Heart right ventricle (tissue), 2 donors: ENCODE measurements around the gene SPON1.

- PRO-cap, 2 experiments: no peak in any of the 2 experiments
These were observed 559 bp upstream of the RASSF10 start for GRCh38 chr11:13008578-13008935.

DNA sequence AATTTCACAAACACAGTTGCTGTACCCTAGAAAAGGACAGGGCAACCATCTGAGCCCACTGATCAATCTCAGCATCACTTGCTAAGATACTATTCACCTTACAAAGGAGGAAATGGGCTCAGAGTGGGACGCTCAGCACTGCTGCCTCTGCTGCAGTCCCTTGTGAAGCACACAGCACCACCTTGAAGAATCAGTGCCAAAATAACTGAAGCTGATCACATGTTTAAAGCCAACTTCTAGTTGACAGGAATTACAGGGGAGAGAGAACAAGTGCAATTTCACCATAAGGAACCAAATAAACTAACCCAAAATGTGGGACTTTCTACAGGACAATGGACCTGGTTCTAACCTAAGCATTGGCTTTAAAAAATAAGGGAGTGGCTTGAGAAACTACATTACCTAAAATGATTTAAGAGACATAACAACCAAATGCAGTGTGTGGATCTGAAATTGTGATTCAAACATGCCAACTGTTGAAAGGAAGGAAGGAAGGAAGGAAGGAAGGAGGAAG is 35.2 kb downstream of the RASSF10 start:
- PRO-cap, 2 experiments: no peak in any of the 2 experiments

GRCh38 chr11:13135067-13135968 is 126.2 kb downstream of the RASSF10 start:
- PRO-cap, 2 experiments: no peak in any of the 2 experiments

GRCh38 chr11:13276461-13277570 is 774 bp upstream of the BMAL1 start:
- PRO-cap, 2 experiments: peak in 2 of 2 experiments; most common minus-strand start chr11:13277403 (in 2)

GRCh38 chr11:13962126-13962963 is at the start of gene SPON1:
Gene SPON1 (plus strand): TSS chr11:13962723.
- PRO-cap, 2 experiments: peak in 2 of 2 experiments; most common plus-strand start chr11:13962596 (in 1); most common minus-strand start chr11:13962606 (in 1)

DNA sequence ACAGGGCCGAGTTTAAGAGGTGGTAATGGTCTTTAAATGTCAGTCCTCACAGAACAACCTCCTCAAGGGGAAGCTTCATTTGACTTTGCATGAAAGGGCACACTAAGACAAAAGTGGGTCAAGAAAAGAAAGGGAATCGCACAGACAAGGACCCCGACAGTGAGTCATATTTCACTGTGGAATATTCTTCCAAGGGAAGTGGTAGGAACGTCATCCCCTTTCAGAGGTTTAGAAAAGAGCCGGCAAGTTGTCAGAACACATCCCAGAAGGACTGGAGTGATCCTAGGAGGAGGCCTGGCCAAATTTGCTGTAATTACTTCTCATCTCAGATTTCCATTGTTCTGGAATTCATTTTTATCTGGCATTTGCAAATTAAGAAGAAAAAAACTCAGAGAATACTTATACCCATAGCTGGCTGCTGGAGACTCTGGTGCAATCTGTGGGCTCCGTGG is 20.9 kb downstream of the SPON1 start:
- PRO-cap, 2 experiments: no peak in any of the 2 experiments

DNA sequence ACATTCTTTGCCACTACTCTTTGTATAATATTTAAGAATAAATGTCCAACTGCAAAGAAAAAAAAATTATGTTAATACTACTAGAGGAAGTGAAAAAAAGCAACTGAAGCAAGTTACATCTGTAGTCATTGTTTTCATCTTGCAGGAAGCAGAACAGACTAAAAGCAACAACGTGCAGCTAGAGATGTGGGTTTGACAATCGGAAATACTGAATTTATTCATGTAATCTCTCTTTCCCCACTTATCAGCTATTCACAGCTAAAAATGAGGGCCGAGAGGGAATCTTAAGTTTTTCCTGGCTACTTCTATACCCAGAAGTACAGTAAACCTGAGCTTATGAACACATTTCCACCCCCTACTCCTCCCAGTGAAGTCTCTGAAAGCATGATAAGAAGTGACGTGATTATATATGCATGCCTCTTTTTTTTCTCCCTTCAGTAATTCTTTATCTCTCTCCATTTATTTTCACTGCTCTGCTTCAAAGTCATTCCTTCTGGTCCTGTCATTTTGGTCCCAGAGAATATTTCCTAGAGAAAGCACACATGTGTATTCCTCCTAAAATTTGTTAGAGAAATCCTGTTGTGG is 116.5 kb downstream of the SPON1 start:
- PRO-cap, 2 experiments: no peak in any of the 2 experiments

- PRO-cap, 2 experiments: no peak in any of the 2 experiments
These were observed 169.1 kb downstream of the RRAS2 start for GRCh38 chr11:14189732-14190441.

- PRO-cap, 2 experiments: no peak in any of the 2 experiments
These were observed 93.5 kb downstream of the RRAS2 start for GRCh38 chr11:14265291-14266050.

GRCh38 chr11:14334616-14335827 is 24.0 kb downstream of the RRAS2 start:
- PRO-cap, 2 experiments: no peak in any of the 2 experiments

- PRO-cap, 2 experiments: peak in 2 of 2 experiments; most common plus-strand start chr11:14381141 (in 1); most common minus-strand start chr11:14381421 (in 2)
These were observed 22.1 kb upstream of the RRAS2 start for GRCh38 chr11:14380773-14381811.

DNA sequence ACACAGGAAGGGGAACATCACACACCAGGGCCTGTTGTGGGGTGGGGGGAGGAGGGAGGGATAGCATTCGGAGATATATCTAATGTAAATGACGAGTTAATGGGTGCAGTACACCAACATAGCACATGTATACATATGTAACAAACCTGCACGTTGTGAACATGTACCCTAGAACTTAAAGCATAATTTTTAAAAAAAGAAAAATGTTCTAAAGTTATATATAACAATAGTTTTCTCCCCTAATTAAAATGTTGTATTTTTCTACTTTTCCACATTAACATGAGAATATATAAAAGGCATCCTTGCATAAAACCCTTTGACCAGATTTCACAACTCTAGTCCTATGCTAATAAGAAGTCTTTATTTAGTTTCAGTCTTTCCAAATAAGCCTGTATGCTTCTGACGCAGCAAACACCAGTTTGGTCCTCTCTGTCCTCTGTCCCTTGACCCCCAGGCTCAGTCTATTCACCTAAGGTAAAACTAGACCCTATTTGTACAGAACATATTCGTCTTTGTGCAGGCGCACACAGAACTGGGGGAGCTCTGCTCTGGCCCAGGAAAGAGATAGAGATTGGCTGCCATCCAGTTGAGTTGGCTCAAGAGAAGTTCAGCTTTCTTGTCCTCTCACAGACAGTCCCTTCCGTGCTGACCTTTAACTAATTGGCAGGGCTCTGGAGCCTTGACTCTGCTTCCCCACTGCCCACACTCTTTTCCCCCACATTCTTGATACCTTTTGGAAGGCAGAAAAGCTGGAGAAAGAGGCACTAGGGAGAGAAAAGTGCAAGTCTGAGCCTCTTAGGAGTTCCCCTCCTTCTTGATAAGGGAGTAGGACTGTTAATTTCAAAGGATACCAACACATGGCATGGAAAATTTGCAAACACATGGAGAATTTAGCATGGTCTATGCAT is 21.0 kb upstream of the PSMA1 start:
- PRO-cap, 2 experiments: no peak in any of the 2 experiments

DNA sequence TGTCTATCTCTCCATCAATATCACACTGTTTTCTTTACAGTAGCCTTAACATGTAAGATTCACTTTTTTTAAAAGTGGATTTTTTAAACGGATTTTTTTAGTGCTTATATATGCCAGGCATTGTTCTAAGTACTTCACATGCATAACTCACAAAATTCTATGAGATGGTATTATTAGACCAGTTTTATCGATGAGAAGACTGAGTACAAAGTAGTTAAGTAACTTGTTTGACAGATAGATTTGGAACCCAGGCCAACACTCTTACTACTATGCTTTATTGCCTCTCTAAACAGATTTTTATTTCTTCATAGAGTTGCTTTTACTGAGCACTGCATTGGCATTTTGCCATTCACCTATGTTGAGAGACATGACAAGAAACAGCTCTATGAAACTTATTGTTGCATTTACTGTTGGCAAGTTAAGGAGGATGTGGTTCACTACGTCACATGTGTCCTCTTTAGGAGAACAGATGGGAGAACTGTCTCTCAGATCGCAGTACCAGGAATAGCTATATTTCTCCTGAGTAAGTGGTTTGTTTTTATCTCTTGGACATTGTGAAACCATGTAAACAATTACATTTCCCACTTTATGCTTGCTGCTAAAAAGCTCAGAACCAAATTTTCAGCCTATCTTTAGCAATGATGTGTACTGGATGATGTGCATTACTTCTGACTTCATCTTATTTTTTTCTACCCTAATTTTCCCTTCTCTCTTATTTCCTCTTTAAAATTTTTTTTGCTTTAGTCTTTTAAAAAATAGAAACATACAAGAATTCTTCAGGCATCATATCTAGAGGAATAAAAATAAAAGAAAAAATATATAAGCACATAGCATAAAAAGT is 34.7 kb upstream of the PSMA1 start:
- PRO-cap, 2 experiments: no peak in any of the 2 experiments

- PRO-cap, 2 experiments: no peak in any of the 2 experiments
These were observed 17.9 kb upstream of the PDE3B start for GRCh38 chr11:14625384-14626362.

GRCh38 chr11:14813385-14813633 is 78.7 kb downstream of the CYP2R1 start:
- PRO-cap, 2 experiments: no peak in any of the 2 experiments

- PRO-cap, 2 experiments: no peak in any of the 2 experiments
These were observed 80.3 kb downstream of the INSC start for GRCh38 chr11:15195096-15195417.

DNA sequence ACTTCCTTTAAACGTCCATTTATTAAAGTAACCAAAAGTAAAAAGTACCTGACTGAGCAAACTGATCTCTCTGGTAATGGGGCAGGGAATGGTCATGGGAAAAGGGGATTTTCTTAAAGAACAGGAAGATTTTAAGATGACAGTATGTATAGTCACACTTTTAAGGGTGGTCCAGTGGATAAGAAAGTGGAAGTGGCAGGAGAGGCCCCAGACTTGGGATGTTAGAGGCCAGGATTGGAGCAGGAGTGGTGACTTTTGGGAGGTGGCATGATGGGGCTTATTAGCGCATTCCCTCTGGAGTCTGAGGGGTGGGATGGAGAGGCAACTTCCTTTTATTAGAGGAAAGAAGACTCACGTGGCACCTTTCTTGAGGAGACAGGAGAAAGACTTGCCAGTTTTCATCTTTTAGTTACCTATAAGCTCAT is 261.3 kb downstream of the INSC start:
- PRO-cap, 2 experiments: no peak in any of the 2 experiments

GRCh38 chr11:15552134-15552987 is 437.6 kb downstream of the INSC start:
- PRO-cap, 2 experiments: no peak in any of the 2 experiments

GRCh38 chr11:15649902-15650727 is 535.4 kb downstream of the INSC start:
- PRO-cap, 2 experiments: peak in 2 of 2 experiments; most common plus-strand start chr11:15650340 (in 2); most common minus-strand start chr11:15650109 (in 1)

DNA sequence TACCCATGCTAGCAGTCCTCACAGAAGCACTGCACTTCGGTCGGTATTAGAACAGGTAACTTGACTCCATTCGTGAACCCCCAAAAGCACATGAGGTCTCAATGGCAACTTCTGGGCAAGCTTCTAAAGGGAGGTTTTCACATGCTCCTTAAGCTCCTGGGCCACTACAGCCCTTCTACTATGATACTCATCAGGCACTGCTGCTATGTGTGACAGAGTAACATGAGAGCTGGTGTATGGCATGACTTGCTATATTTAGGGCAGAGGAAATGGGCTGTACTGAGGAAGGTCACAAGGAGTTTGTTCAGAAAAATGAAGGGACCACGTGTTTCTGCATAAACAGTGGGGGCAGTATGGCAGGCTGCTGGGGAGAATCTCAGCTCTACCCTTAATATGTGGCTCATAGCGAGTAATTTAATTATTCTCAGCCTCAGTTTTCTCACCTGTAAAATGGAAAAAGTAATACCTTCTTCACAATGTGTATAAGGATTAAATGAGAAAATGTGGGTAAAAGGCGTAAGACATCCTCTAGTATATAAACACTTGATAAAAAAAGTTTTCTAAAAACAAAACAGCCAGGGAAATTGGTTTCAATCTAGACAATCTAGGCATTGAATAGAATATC is 343.9 kb downstream of the SOX6 start:
- PRO-cap, 2 experiments: no peak in any of the 2 experiments